Tongue (tissue), 2 donors: ENCODE results near the gene DCLK2.

DNA sequence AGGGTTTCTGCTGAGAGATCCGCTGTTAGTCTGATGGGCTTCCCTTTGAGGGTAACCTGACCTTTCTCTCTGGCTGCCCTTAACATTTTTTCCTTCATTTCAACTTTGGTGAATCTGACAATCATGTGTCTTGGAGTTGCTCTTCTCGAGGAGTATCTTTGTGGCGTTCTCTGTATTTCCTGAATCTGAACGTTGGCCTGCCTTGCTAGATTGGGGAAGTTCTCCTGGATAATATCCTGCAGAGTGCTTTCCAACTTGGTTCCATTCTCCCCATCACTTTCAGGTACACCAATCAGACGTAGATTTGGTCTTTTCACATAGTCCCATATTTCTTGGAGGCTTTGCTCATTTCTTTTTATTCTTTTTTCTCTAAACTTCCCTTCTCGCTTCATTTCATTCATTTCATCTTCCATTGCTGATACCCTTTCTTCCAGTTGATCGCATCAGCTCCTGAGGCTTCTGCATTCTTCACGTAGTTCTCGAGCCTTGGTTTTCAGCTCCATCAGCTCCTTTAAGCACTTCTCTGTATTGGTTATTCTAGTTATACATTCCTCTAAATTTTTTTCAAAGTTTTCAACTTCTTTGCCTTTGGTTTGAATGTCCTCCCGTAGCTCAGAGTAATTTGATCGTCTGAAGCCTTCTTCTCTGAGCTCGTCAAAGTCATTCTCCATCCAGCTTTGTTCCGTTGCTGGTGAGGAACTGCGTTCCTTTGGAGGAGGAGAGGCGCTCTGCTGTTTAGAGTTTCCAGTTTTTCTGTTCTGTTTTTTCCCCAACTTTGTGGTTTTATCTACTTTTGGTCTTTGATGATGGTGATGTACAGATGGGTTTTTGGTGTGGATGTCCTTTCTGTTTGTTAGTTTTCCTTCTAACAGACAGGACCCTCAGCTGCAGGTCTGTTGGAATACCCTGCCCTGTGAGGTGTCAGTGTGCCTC, 119.7 kb downstream of the NR3C2 start:
- RAMPAGE, long total RNA, result no peak

DNA sequence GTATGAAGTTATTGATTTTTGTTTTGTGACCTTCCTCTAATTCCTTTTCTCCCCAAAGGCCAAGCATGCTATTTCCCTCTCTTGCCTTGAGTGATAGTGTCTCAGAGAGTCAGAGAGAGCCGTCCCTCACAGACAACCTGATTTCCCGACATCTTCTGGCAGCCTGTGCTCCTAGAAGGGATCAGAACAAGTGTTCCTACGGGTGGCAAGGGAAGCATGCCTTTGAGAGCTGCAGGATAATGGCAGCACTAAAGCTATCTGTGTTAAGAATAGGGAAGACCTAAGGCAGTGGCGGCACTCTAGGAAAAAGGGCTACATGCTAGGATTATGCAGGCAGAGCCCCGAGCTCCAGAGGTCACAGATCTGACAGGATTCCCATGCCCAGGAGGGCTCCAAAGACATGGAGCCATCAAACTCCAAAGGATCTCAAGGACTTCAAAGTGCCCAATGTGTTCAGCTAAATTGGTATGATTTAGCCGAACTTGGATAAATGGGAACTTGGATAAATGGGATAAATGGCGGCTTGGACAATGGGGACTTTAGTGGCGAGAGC, 106.2 kb downstream of the NR3C2 start:
- RAMPAGE, long total RNA, result no peak

GRCh38 chr4:148412012-148412523, 30.1 kb downstream of the NR3C2 start:
- RAMPAGE, long total RNA, result no peak

DNA sequence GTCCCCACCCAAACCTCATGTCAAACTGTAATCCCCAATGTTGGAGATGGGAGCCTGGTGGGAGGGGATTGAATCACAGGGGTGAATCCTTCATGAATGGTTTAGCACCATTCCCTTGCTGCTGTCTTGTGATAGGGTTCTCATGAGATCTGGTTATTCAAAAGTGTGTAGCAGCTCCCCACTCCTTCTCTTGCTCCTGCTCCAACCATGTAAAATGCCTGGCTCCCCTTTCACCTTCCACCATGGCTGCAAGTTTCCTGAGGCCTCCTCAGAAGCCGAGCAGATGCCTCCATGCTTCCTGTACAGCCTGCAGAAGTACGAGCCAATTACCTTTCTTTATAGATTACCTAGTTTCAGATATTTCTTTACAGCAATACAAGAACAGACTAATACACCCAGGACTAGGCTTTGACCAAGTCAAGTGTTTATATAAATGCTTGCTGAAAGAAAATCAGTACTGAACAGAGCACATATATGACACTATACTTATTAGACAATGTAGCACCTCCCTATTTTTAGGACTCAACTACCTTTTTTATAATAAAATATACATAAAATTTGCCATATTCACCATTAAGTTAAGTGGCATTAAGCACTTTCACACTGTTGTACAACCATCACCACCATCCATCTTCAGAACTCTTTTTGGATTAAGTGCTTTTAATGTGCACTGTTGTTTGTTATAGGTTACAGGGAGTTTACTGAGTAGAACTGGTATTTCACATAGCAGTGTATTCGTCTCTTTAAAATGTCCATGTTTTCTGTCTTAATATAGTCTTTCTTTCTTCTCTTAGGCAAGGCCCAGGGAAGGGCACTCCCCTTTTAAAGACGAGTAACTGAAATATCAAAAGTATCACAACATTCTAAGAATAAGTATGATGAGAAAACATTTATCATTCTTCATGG, 21.3 kb downstream of the NR3C2 start:
- RAMPAGE, long total RNA, result no peak

GRCh38 chr4:148693869-148694184, 251.6 kb upstream of the NR3C2 start:
- RAMPAGE, long total RNA, result no peak

DNA sequence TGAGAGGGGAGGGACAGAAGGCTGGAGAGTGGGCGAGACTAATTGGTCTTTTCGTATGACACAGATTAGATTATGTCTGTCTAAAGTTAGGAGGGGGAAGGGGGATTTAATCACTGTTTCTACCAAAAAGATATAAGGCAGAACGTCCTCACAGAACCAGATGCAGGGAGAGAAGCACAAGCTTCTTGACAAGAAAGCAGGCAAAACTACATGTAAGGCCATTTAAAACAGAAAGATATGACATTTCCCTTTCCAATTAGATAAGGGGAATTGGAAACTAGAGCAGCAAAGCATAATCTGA, 535.7 kb downstream of the IQCM start:
- RAMPAGE, long total RNA, result no peak

DNA sequence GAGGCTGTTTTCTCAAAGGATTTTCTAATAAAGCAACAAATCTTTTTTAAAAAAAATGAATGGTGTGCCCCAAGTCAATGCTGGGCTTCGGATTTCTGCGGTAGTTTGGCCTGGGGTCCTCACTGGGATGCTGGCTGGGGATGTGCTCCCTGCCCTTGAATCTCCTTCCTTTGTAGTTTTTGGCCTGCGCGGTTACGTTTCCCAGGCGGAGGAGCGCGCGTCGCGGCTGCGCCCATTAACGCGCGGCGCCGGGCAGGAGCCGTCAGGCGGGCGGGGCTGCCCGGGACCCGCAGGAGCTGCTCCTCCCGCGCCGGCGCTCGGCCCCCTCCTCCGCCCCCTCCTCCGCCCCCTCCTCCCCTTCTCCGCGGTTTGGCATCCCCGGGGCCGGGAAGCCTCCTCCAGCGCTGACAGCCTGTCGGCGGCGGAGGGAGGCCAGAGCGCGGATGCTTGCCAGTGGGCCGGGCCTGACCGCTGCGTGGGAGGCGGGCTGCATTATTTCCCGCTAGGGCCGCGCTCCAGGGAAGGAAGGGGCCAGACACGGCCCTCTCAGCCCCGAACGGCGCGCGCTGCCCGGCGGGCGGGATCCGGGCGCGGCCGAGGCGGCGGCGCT, at the start of gene DCLK2:
Gene DCLK2 (plus strand): TSS at position 534 of the 610 bp plus-strand sequence.
- RAMPAGE, long total RNA, result no peak

DNA sequence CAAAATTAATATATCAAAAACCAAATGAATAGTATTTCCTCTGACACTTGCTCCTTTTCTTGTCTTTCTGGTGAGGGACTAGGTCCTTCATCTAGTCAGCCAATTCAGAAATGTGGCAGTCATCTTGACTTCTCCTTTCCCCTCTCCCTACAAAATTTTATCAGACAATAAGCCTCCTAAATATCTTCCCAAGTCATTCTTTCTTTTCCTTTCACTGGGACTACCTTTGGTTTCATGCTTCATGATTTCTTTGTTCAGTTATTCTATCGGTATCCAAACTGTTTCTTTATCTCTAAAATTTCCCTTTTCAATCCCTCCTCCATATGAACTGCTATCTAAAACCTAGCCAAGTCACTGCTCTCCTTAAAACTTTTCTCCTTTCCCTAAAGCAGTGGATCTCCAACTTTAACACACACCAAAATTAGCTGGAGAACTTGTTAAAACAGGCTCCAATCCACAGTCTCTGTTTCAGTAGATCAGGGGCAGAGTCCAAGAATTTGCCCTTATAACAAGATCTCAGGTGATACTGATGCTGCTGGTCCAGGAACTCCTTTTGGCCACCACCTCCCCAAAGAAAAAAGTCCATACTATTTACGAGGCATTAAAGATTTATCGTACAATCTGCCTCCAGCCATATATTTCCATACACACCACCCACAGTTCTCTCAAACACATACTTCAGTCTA, 219.7 kb upstream of the MAB21L2 start:
- RAMPAGE, long total RNA, result no peak

DNA sequence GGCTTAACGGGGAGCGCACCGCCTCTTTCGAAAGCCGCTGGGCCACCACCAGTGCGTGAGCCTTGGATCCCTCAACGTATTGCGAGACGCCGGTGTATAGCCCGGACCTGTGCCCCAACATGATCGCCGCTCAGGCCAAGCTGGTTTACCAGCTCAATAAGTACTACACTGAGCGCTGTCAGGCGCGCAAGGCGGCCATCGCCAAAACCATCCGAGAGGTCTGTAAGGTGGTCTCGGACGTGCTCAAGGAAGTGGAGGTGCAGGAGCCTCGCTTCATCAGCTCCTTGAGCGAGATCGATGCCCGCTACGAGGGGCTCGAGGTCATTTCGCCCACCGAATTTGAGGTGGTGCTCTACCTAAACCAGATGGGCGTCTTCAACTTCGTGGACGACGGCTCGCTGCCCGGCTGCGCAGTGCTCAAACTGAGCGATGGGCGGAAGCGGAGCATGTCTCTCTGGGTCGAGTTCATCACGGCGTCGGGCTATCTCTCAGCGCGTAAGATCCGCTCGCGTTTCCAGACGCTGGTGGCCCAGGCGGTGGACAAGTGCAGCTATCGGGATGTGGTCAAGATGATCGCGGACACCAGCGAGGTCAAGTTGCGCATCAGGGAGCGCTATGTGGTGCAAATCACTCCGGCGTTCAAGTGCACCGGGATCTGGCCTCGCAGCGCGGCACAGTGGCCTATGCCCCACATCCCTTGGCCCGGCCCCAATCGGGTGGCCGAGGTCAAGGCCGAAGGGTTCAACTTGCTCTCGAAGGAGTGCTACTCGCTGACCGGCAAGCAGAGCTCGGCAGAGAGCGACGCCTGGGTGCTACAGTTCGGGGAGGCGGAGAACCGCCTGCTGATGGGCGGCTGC, 1.2 kb downstream of the MAB21L2 start:
- RAMPAGE, long total RNA, result no peak

- RAMPAGE, long total RNA, result no peak
Measured at GRCh38 chr4:151169214-151169589, 69.8 kb downstream of the RPS3A start.

GRCh38 chr4:151316730-151316946, 8.8 kb downstream of the SH3D19 start:
- RAMPAGE, long total RNA, result no peak

DNA sequence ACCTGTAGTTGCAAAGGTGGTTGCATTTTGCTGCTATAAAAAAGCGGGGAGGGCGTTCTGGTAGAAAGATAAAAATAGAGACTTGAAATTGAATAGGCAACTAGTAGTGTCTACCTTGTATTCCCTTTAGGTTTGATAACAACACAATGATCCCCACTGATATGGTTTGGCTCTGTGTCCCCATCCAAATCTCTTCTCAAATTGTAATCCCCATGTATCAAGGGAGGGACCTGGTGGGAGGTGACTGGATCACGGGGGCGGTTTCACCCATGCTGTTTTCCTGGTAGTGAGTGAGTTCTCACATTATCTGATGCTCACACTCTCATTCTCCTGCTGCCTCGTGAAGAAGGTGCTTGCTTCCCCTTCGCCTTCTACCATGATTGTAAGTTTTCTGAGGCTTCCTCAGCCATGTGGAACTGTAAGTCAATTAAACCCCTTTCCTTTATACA, 6.5 kb upstream of the FHIP1A start:
- RAMPAGE, long total RNA, result no peak

- RAMPAGE, long total RNA, result no peak
Measured at GRCh38 chr4:151567105-151567336, 158.0 kb downstream of the FHIP1A start.

DNA sequence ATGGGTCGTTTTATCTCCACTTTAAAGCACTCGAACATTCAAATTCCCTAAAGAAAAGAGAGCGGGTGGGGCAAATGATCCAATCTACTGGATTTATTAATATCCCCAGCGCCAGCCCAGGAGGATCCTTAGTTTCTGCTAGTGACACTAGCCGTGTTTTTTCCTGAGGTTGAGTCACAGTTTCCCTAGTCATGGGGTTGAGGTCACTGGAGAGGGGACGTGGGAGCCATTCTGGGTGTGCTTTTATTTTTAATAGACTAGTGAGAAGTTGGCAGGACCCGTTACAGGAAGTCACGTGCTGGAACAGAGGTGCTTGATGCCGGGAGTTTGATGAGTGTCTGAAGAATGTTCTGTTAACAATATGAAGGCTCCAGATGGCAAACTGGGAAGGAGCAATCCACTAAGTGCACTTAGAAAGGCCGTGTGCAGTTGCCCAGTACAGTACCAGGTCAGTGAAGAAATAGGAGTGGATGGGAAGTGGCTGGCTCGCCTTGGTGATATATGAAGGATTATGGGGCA, 292.0 kb downstream of the FBXW7 start:
- RAMPAGE, long total RNA, result no peak

GRCh38 chr4:152255245-152255829, 280.6 kb downstream of the FBXW7 start:
- RAMPAGE, long total RNA, result no peak

DNA sequence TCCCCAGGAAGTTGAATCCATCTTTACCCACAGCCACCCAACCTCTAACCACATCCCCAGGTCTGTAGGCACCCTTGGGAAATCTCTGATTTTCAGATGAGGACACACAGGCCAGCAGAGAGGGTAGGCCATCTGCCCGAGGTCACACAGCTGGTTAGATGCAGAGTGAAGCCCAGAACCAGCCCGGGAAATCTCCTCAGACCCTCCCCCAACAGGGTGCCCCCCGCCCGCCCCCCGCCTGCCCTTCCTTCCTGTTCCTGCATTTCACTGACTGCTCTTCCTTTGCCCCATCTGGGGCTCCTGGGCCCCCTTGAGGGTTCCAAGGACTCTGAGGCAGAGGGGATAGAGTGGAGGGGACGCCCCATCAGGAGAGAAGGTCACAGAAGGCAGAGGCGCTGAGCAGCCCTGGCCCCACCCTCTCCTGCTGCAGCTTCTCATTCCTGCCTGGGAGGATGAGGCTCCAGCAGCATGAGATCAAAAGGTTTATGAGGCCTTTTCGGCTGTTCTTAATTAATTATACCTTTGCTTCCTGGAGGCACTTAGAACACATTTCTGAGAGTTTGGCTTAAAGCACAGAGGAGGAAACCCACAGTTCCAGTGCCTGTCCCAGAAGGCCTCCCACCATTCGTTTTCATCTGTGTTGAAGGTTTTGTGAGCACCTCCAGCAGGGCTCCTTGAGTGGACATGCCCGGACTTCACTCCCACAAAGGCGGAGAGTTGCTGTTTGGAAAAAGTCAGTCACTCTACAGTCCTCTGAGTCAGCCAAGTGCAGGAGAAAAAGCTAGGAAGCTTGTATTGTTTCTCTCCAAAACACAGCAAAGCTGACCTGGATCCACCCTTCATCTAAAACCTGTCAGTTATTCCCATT, 277.2 kb downstream of the FBXW7 start:
- RAMPAGE, long total RNA, result no peak

DNA sequence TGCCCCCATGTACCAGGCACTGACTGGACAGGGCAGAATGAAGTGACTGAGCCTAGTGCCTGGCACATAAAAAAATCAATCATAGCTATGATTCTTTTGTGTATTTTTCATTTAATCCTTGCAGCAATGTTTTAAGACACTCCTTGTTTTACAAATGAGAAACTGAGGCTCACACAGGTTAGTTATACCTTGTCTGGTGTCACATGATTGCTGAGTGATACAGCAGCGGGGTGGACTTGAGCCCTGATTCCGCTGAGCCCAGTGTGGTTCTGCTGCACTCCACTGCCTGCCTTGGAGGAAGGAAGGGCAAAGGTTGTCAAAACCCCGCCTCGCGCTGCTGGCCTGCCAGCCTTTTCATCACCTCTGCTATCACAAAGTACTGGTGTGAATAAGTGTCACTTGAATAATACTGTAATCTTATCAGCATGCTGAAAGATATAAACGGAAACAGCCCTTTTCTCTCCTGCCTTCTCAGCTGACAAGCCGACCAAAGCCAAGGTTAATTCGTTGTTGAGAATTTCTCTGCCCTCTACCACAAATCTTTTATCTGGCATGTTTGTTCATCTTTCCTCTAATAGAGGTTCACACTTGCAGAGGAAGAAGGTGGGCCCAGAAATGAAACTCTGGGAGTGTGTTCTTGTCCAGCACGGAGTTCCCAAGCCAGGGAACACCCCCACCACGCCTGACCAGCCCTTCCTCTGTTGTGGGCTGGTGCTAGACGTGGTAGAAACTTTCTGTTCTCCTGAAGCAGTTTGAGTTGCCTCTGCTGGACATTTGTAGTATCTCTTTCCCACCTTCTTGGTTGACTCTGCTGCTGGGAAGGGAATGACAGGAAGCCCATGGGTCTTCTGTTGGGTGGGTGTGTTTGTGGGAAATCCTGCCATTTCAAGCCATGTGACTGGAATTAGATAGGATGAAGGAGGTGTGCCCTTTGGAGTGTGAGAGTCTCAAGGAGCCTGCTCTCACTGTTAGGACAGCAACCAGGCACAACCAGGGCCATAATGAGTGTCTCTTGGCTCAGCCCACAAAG, 21.4 kb downstream of the FHDC1 start:
- RAMPAGE, long total RNA, result no peak

DNA sequence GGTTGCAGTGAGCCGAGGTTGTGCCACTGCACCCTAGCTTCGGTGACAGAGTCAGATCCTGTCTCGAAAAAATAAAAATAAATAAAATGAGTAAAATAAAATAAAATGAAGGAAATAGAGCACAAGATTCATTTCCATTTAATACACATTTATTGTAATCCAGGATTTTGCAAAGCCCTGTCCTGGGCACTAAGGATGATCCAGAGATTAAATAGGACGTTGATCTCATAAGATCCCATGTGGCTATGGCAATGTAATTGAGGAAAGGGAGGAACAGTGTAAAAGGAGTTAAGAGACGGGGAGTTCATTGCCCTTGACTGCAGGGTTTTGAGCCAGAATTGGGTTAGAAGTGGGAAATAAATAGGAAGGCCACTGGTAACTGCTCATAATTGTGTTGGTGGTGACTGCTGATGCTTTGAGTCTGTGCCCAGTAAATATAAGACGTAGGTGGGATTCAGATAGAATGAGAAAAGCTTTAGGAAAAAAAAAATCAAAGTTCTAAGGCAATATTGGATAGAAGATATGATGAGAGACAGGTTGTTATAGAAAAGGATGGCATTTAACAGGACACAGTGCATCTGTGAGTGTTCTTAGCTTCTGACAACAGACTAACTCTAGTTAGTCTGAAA, 15.7 kb downstream of the TRIM2 start:
- RAMPAGE, long total RNA, result no peak

DNA sequence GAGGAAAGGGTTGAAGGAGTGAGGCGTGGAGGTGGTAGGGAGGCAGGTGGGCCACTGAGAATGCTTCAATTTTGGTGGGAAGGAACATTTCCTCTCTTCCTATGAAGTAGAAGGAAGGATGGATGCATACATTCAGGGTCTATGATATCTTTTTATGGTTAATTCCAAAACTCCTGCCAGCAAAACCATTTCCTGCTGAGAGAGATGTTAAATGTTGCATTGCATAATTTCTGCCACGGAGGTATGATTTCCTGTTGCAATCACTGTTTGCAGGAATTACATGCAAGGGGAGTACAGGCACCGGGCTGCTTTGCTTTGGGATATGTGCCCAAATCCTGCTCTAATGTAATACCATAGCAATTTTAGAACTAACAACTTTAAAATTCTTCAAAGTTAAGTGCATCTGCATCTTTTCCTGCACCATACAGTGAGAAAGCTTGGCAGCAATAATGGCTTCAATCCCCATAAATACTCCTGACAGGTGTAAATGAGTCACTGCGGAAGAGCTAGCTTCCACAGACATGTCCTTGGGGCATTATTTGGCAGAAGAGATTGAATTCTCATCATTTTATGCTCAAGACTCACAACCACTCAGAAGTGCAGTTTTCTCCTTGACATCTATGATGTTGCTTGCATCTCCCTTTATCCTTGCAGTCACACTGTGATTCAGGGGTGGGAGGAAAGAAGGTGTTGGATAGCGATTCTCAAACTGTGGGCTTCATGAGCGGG, 29.6 kb downstream of the TRIM2 start:
- RAMPAGE, long total RNA, result no peak

DNA sequence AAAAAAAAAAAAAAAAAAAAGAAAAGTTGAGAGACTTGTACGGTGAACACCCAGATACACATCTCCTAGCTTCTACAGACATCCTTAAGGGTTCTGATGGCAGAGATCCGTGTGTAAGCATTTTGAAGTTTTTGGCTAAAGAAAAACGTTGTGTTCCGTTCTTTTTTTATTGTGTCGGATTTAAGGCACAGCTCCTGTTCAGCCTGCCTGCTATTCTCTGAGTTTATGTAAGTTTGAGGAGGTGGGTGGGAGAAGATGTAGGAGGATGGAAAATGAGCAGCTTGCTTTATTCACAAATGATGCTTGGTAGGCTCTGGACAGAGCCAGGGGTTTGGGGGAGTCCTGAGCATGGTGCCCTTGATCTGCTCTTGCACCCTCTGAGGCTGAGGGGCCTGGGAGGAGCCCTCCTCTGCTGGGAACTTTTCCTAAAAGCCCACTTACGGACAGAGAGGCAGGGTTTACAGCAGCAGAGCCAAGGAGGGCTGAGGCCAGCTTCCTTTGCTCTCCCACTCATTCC, 31.8 kb downstream of the TMEM131L start:
- RAMPAGE, long total RNA, result no peak